A673 (cell line): ENCODE results near the genes EFEMP2, DRAP1 and CTSF.

- PRO-cap = no peak
Measured at GRCh38 chr11:65850021-65850406, 8.0 kb downstream of the CFL1 start.

DNA sequence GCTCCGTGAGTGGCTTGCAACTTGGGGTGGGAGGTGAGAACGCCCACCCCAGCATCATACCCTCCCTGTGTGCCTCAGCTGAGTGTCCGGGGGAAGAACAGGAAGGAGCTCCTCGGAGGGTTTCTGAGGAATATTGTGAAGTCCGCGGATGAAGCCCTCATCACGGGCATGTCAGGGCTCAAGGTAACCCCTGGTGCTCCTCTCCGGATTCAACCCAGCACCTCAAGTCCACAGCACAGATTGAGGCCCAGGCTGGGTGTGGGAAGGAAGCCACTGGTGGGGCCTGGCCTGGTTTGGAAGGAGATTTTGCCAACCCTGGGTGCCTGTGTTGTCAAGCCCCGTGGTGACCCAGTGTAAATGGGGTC, 7.3 kb downstream of the CFL1 start:
- PRO-cap = no peak

- PRO-cap = bidirectional peak, plus-strand start at chr11:65858705, minus-strand start at chr11:65858690
Measured at GRCh38 chr11:65858634-65858885, 580 bp upstream of the CFL1 start.

GRCh38 chr11:65872421-65873251, at the start of gene EFEMP2:
Gene EFEMP2, minus strand, starts transcription at chr11:65872800.
- PRO-cap = unidirectional peak, minus-strand start at chr11:65872870

DNA sequence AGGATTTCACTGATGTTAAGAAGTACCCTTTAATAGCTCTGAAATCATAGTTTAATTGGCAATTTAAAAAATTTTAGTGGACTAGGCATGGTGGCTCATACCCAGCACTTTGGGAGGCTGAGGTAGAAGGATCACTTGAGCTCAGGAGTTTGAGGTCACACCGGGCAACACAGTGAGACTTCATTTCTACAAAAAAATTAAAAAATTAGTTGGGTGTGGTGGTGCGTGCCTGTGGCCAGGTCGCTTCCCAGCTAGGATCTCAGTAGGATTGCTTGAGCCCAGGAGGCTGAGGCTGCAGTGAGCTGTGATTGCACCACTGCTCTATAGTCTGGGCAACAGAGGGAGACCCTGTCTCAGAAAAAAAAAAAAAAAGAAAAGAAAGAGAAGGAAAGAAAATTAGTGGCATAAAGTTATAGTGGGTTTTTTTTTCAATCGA, 1.6 kb downstream of the FOSL1 start:
- PRO-cap = no peak

- PRO-cap = no peak
Measured at GRCh38 chr11:65903020-65903625, 2.9 kb upstream of the FOSL1 start.

DNA sequence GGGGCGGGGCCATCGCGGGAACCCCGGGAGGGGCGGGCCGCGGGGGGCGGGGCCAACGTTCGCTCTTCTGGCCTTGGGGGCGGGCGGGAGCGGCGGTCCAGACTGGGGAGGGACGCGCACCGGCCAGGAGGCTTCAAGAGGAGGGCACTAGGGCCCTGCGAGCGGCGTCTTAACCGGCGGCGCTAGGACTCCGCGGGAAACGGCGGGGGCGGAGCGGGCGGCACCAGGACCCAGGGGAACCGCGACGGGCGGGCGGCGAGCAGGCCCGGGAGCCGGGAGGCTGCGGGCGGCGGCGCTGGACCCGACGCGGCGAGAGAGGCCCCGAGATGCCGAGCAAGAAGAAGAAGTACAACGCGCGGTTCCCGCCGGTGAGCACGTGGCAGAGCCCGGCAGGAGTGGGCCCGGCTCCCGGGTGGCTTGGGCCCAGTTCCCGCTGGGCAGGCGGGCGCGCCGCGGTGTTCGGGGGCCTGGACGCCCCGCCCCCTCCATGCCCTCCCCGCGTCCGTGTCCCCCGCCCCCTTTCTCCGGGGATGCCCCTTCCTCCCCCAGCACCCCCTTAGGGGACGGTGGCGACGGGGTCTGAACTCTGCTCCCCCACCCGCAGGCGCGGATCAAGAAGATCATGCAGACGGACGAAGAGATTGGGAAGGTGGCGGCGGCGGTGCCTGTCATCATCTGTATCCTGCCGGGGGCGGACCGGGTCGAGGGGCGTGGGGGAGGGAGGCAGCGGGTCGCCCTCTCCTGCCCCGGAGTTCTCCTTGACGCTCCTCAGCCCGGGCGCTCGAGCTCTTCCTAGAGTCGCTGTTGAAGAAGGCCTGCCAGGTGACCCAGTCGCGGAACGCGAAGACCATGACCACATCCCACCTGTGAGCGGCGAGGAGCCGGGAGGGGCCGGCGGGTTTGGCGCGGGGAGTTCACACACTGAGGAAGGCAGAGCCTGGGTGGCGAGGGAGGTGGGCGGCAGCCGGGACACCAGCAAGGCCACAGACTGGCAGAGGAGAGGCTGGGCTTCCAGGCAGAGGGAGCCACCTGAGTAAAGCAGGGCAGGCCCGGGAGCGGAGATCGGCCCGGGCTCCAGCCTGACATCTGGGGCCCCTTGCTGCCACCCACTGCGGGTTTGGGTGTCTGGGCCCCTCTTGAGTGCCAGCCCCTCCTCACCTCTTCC, at the start of gene DRAP1:
Gene DRAP1 (plus strand): TSS at position 251 of the 1,165 bp plus-strand sequence.
- PRO-cap = bidirectional peak, plus-strand start at position 262 of the sequence, minus-strand start outside the sequence

- PRO-cap = no peak
Measured at GRCh38 chr11:65968057-65969468, 7.0 kb downstream of the SART1 start.

GRCh38 chr11:66115438-66116004, 45.4 kb downstream of the PACS1 start:
- PRO-cap = no peak

DNA sequence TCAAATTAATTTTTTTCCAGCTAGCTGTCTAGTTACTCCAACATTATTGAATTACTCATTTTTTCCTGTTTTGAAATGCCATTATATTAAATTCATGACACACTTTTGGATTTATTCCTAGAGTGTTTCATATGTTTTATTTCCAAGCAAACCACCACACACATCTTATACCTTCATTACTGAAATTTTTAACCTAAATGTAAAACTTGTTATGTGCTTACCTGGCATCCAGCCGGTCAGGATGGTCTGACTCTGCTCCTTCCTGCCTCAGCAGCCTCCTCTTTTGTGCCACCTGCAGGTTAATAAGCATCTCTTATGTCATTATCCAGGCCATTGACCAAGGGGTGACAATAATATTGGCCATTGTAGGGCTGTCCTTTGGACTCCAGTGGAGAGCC, 67.3 kb downstream of the PACS1 start:
- PRO-cap = no peak

- PRO-cap = no peak
Measured at GRCh38 chr11:66218726-66219663, 38.5 kb upstream of the KLC2 start.

DNA sequence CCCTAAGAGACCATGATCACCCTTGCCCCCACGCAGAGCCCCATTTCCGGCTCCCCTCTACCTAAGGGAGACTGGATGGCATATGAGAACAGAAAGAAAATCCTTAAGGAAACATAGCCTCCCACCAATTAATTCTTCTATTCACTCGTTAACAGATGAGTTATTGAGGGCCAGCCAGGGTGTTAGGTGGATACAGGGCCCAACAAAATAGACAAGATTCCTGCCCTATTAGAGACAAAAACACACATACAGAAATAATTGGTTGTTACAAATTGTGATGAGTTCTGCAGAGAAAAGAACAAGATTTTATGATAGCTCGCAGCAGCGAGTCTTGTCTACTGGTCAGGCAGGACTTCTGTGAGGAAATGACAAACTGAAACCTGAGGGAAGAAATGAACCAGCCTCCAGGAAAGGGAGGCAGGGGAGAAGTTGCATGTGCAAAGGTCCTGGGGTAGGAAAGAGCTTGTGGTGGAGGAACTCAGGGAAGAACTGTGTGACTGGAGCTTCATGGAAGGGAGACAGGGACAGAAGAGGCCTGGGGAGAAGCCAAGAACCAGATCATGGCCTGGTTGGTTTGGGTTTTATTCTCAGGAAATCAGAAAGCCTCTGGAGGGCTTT, 1.6 kb downstream of the KLC2 start:
- PRO-cap = no peak

DNA sequence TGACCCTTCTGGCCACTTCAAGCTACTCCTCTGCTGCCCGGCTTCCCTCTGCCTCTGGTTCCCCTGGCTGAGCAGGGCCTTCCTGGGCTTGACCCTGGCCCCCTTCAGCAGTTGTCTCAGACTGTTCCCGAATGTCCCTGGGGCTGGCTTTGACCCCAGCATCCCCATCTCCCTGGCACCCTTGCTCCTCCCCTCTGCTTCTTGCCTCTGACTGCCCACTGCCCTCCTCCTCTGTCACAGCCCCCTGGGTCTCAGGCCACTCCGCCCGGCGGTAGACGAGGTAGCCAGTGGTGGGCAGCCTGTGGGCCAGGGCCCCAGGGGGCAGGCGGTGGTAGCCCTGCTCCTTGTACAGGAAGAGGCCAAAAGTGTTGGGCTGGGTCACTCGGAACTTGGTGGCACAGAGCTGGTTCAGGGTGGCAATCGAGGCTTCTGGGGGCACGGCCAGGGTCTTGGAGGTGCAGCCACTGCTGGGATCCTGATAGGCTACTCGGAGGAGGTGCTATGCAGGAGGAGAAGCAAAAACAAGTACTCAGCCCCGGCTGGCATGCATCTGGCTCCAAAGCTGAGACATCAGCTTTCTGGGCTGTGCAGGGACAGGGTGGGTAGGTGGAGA, 3.9 kb downstream of the RIN1 start:
- PRO-cap = no peak

DNA sequence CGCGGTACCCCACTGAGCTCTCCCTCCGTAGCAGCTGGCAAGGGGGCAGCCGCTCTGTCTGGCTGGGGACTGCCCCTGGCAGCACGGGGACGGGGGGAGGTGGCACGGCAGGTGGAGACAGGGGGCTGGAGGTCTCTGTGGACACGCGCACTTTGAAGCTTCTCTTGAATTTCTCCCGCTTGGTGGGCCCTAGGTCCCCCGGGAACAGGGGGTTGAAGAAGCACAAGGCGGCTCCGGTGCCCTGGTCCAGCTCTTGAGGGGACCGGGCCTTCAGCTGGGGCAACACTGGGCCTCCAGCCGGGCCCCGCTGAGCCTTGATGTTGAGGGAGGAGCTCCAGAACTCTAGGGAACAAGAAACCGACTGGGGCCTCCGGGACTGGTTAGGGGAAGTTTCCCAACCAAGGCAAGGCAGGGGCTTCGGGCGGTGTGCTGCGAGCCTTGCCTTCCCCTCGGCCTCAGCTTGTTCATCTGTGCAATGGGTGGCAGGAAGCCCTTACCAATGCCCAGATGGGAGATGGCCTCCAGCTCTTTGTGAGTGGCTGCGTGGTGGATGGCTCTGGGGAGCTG, 1.2 kb downstream of the RIN1 start:
- PRO-cap = no peak

- PRO-cap = no peak
Measured at GRCh38 chr11:66335477-66335957, 717 bp downstream of the RIN1 start.

GRCh38 chr11:66408575-66408780, 12.4 kb upstream of the NPAS4 start:
- PRO-cap = unidirectional peak, plus-strand start at chr11:66408686

DNA sequence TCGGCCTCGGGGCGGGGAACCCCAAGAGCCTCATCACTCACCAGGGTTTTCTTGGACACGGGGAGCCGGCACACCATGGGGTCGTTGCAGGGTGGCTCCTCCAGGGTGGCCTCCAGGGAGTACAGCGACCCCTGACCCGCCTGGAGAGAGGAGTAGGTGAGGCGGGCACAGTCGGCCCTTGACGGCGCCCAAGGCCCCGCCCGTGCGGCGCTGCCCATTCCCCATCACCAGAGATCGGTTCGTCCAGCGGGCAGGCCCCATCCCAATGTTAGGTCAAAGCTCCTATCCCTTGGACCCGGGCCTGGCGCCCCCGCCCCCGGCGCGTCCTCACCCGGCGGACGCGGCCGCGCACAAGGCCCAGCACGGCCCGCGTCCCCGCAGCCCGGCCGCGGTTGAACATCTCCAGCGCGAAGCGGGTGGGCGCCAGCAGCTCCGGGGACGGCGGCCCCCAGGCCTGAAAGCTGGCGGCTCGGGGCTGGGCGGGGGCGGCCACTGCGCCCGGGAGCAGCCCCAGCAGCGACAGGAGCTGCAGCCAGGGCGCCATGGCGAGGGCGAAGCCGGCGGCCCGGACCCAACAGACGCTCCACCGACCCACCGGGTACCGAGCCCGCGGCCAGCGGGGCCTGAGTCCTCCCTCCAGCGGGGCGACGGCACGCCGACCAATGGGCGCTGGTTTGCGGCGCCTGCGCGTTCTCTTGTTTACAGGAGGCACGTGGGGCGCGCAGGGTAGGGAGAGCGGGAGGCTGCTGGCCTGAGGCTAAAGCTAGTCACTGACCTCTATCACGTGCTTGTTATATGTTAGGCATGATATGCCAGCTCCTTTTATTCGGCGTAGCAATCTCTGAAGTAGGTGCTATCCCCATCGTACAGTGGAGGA, at the start of gene CTSF:
Gene CTSF (minus strand): TSS at position 664 of the 877 bp plus-strand sequence.
- PRO-cap = bidirectional peak, plus-strand start at position 702 of the sequence, minus-strand start at position 664 of the sequence

DNA sequence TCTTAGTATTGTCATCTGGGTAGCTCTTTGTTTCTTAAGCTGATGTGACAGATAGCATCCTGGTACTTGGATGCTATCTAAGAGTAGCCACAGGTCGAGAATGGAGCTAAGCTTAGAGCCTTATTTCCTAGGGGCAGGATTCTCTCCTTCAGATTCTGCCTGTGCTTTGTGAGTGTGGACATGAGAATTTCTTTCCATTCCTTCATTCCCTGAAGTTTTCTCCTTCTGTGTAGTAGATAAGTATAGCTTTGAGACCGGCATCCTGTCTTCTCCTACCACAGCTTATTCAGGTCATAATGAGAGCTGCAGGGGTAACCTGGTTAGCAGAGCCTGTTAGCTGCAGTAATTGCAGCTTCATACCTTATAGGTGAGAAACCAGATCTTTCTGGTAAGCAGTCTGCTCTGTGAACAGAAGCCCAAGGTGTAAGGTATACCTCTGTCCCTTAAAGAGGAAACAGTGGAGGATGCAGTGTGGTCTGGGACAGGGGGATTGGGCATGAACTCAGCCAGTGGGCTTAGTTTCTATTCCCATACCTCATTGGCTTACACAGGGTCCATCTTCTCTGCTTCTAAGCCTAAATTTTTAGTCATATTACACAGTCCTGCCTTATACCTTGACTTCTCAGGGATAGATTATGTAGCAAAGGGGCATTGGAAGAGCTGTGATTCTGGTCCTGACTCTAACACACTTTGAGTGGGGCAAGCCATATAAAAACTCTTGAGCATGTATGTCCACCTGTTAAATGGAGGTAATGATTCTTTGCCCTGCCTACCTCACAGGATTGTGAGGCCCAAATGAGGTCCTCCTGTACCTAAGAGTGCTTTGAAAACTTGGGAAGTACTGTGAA, 6.6 kb downstream of the RBM14 start:
- PRO-cap = no peak

- PRO-cap = no peak
Measured at GRCh38 chr11:66627973-66628992, 10.2 kb upstream of the RBM4 start.

- PRO-cap = no peak
Measured at GRCh38 chr11:66864485-66864867, 7.6 kb downstream of the LRFN4 start.